Gastroesophageal sphincter (tissue), 4 donors: ENCODE measurements around a stretch of chr7.

DNA sequence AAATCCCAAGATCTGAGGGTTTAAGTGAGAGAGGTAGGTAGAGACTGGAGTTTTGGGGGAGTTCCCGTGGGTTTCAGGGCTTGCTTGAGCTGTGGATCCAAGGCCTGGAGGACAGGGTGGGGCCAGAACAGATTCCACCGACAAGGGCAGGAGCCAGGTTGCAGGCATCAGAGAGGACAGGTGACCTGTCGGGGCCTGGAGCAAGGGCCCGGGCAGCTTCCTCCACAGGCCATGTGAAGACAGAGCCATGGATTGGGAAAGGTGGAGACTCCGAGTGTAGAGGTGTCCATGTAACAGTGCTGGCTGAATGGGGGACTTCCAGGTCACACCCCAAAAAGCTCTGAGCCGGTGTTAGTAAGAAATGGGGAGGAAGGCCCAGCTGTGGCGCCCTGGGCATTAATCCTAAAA is 4.2 kb upstream of the IRF5 start:
- PRO-cap = no peak
- RAMPAGE, long total RNA, 4 experiments = no peak in any of the 4 experiments

GRCh38 chr7:129126152-129126918 is 18.2 kb upstream of the TSPAN33 start:
- PRO-cap = no peak
- RAMPAGE, long total RNA, 4 experiments = no peak in any of the 4 experiments

DNA sequence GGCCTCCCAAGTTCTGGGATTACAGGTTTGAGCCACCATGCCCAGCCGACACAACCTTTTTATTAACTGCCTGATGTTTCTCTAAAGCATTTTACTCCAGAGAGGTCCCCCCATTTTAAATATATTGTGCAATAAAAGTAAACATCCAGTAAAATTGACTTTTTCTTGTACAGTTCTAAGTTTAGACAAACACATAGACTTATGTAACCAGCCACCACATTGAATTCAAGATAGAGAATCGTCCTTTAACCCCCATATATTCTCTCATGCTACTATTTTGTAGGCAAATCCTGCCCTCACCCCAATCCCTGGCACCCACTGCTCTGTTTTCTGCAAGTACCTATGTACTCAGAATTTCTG is 12.8 kb downstream of the SMO start:
- PRO-cap = no peak
- RAMPAGE, long total RNA, 4 experiments = no peak in any of the 4 experiments

GRCh38 chr7:129239275-129239799 is 14.5 kb downstream of the AHCYL2 start:
- PRO-cap = no peak
- RAMPAGE, long total RNA, 4 experiments = no peak in any of the 4 experiments

DNA sequence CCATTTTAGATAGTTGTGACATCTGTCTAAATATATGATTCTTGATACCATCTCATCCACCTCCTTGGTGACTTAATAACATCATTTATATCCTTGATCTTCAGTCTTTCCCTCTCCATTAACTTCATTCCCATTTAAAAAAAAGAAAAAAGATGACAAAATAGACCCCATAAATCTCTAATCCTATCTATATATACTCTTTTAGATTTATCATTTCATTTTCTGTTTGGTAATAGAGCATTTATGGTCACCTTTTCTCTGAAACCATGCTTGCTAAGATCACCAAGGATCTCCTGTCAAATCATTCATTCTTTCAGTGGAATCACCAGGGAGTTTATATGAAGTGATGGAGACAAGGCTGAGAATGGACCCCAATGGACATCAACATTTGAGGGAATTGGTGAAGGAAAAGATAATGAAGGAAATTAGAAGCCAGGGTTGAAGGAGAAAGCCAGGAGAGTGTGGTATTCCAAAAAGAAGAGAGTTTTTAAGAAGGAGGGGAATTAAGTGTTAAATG is 85.3 kb downstream of the AHCYL2 start:
- PRO-cap = no peak
- RAMPAGE, long total RNA, 4 experiments = start-site peak on the plus strand in 1 of 4 experiments, centred at position 220 of the sequence, 5 reads per replicate

- PRO-cap = unidirectional peak, plus-strand start at chr7:129316191
- RAMPAGE, long total RNA, 4 experiments = no peak in any of the 4 experiments
These were observed 91.0 kb downstream of the AHCYL2 start for GRCh38 chr7:129315557-129316402.

DNA sequence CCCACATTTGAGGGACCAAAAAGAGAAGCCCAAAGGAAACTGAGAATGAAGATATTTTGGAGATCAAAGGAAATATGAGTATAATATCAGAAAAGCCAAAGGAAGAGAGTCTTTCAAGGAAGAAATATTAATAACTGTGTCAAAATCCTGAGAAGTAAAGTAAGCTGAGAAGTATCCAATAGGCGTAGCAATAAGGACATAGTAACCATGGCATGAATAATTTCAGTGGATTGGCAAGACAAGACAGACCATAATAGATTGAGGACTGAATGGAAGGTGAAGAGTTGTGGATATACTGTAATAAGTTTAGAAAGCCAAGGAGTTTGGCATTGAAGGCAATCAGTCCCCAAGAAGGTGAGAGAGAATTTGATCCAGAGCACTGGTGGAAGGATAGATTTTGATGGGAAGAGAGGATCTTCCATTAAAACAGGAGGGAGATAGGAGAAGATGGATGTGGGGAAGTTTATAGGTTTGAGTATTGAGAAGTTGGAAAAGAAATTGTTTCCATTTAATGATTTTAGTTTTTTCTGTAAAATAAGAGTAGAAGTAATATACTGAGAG is 80.3 kb upstream of the STRIP2 start:
- PRO-cap = no peak
- RAMPAGE, long total RNA, 4 experiments = no peak in any of the 4 experiments

DNA sequence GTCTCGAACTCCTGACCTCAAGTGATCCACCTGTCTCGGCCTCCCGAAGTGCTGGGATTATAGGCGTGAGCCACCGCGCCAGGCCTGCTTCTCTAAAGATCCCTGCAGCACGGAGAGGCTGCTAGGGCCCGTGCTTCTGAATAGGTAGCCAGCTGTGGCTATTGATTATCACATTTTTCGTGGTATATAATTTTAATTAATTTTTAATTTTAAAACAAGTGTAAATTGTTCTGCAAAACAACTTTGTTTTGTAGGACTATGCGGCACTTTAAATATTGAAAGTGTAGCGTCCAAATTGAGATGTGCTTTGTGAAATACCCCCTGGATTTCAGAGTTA is 126.2 kb downstream of the UBE2H start:
- PRO-cap = no peak
- RAMPAGE, long total RNA, 4 experiments = no peak in any of the 4 experiments

DNA sequence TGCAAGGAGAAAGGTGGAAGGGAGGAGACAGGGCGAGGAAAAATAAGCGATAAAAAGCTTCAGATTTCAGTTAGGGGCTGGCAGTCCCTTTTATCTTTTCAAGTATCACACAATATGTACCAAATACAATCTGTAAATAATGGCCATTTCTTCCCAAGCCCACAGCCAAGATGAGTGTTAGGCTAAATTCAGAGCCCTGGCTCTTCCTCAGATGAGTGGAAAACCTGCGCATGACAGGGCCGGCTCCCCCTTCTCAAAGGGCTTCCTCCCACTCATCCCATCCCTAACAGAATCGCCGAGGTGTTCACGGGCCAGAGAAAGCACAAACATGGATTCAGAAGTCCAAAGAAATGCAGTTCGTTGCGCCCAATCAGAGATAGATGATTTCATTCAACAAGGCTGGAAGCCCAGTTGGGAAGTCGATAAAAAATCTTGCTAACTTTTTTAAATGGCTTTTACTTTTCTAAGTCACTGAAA is 121.9 kb downstream of the UBE2H start:
- PRO-cap = no peak
- RAMPAGE, long total RNA, 4 experiments = no peak in any of the 4 experiments

- PRO-cap = no peak
- RAMPAGE, long total RNA, 4 experiments = no peak in any of the 4 experiments
These were observed 121.4 kb downstream of the UBE2H start for GRCh38 chr7:129831334-129831834.

GRCh38 chr7:129833225-129834314 is 119.2 kb downstream of the UBE2H start:
- PRO-cap = no peak
- RAMPAGE, long total RNA, 4 experiments = no peak in any of the 4 experiments

GRCh38 chr7:130132095-130133369 is 62.2 kb downstream of the KLHDC10 start:
- PRO-cap = no peak
- RAMPAGE, long total RNA, 4 experiments = start-site peak on the plus strand in 1 of 4 experiments, at chr7:130132578-130132815 at its widest, 5 reads per replicate

DNA sequence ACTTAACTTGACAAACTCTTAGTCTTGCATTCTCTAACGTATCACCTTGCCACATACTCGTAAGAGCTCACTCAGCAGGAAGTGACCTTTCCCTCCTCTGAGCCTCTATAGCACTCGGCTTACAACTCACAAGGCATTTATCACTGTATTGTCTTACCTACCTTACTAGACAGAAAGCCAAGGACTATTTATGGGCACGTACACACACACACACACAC is 21.2 kb downstream of the CEP41 start:
- PRO-cap = no peak
- RAMPAGE, long total RNA, 4 experiments = no peak in any of the 4 experiments

DNA sequence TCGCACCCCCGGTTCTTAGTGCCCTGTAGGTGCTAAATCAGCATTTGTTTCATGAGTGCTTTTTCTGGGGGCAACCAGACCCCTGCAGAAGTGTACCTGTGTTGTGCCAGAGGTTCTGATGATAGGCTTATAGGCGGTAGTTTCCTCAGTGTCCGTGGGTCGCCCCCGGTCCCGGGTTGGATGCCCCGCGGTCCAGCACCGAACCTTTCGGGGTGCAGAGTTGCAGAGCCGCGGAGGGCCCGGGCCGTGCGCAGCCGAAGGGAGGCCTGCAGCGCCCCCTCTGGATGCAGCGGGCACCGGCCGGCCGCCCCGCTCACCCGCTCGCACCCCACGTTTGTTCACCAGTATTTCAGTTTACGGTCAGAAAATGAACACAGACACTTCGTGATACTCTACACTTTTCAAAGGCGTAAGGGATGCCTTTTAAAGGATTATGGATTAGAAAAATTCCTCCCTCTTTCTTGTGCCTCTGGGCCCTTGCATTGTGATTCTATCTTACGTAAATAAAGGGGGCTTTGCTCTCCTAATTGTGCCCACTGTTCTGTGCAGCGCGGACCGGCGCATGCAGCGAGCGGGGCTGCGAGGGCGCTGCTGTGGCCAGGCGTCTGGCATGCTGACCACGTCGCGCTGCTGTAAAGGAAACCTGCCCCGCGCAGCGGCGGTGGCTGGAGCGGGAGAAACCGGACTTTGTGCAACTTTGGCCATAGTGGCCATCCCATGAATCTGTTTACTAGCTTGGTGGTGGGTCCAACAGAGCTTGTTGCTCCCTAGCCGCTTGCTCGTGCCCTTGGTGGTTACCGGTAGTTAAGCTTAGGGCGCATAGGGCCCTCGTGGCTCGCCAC is 918 bp upstream of the MEST start:
- PRO-cap = no peak
- RAMPAGE, long total RNA, 4 experiments = no peak in any of the 4 experiments

- PRO-cap = no peak
- RAMPAGE, long total RNA, 4 experiments = no peak in any of the 4 experiments
These were observed 20.6 kb downstream of the MEST start for GRCh38 chr7:130512527-130512884.

GRCh38 chr7:130520648-130521423 is 29.0 kb downstream of the MEST start:
- PRO-cap = no peak
- RAMPAGE, long total RNA, 4 experiments = no peak in any of the 4 experiments

DNA sequence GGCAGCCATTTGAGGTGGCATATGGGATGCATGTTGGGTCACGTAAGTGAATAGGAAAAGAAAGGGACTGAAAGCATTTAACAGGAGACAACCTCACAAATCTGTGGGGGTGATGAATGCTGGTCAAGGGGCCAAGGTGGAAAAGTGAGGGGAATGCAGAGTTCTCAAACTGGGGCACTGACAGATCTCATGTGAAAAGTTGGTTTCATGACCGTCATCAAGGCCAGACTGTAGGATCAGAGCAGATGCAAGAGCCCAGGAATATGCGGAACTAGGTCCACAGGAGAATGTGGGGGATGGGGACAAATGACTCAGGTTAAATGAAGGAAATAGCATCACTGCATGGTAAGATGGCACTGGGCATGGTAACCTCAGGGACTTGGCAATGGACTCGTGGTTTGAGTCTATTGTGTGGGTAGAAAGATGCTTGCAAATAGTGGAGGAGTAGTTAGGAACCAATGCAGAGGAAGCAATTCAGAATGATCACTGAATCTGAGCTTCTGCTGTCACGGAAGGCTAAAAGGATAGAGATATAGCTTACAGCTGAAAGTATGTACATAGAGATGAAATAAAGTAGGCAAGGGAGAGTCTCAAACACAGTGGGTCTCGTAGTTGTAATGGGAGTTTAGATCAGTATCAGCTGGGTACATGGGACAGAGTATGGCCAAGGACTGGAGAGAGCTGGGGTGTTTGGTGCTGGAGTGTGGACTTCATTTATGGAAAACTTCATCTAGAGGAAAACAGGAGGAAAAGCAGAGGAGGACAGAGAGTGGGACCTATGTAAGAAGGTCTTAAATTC is 33.4 kb downstream of the MEST start:
- PRO-cap = no peak
- RAMPAGE, long total RNA, 4 experiments = no peak in any of the 4 experiments

GRCh38 chr7:130527792-130528452 is 36.0 kb downstream of the MEST start:
- PRO-cap = no peak
- RAMPAGE, long total RNA, 4 experiments = no peak in any of the 4 experiments

DNA sequence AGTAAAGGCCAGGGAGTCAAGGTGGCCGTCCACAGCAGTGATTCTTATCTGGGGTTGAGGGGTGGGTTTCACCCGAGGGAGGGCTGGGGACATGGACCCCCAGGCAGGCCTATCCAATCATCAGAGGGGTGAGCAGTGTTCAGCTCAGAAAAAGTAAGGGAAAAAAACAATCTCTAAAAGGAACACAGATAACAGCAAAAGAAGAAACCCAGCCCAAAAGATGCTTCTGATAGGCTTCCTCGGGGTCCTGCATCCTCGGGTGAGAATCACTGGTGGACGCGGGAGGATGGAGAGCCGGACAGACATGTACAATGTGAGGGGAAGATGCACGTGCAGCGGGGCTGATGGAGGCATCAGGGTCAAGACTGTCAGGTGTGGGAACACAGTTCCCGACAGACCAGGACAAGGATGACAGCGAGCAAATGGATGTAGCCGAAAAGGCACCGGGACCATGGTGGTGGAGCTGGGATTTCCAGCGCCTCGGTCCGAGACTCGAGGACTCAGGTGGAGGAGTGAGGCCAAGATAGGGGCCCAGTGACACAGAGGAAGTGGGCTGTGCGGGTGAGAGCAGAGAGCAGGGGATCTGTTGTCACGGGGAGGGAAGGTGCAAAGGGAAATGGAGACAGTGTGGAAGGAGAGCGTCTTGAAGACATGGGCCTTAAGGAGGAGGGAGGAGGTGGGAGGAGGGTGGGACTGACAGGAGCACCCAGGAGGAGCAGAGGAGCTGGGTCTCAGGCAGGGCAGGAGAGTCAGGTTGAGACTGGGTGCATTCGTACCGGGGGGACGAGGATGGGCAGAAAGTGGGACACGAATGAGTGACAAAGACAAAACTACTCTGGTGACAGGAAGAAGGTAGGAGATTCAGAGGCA is 44.7 kb downstream of the MEST start:
- PRO-cap = no peak
- RAMPAGE, long total RNA, 4 experiments = no peak in any of the 4 experiments

GRCh38 chr7:130794317-130794776 is 60.3 kb upstream of the KLF14 start:
- PRO-cap = no peak
- RAMPAGE, long total RNA, 4 experiments = no peak in any of the 4 experiments